RPMI7951 (cell line): ENCODE measurements around a stretch of chr20.

DNA sequence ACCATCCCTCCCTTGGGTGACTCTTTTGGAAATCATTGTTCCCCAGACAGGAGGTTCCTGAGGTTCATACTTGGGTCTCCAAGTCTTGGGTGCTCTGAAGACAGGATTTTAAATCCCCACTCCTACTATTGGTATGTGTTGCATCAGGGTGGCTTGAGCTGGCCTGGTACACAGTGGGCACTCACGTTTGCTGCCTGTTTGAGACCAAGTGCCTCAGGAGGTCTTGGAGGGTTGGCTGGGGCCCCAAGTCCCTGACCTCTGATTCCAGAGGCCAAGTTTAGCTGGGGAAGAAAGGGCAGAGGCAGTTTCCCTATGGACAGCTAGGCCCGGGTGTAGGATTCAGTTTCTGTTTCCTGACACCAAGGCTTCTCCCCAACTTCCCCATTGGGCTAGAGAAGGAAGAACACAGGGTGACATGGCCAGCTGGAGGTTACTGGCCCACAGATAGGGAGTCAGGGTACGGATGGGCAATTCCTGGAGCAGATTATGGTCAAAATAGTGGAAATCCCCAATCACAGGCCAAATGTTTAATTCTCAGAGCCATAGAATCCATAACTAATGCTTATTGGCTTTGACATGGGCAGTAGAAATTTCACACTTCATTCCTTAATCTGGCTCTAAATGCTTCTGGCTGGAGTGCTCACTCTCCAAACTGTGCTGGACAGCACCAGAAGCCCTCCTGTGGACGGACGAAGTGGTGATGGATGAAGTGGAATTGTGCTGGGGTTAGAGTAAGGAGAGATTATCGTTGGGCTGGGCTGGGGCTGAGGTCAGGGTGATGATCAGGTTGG lies 1.1 kb downstream of the SIGLEC1 start:
- RAMPAGE, long total RNA = no peak

- RAMPAGE, long total RNA = no peak
Measured at GRCh38 chr20:3731696-3732073, 800 bp upstream of the HSPA12B start.

GRCh38 chr20:3785766-3785974 lies 870 bp downstream of the CENPB start:
- RAMPAGE, long total RNA = no peak

- RAMPAGE, long total RNA = no peak
Measured at GRCh38 chr20:3916568-3917667, 27.7 kb downstream of the PANK2 start.

GRCh38 chr20:3981195-3981595 lies 34.2 kb downstream of the RNF24 start:
- RAMPAGE, long total RNA = no peak

GRCh38 chr20:4064130-4065114 lies 49.1 kb upstream of the RNF24 start:
- RAMPAGE, long total RNA = no peak

DNA sequence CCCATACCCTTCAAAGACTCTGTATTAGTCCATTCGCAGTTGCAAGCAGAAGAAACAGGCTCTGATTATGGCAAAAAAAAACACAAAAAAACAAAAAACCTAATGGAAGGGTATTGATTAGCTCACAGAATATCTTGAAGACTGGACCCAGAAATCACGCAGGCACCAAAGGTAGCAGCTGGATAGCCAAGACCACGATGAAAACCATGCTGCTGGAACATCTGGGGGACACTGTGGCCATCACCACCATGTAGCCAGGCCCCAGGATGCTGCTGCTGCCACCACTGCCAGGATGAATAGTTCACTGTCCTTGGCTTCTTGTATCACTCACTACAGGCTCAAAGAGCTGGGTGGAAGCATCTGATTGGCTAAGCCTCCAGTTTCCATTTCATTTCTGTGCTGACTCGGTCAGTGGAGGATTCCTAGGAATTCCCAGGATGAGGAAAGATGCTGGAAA lies 58.0 kb upstream of the SMOX start:
- RAMPAGE, long total RNA = no peak

GRCh38 chr20:4153236-4153651 lies 4.6 kb downstream of the SMOX start:
- RAMPAGE, long total RNA = no peak

DNA sequence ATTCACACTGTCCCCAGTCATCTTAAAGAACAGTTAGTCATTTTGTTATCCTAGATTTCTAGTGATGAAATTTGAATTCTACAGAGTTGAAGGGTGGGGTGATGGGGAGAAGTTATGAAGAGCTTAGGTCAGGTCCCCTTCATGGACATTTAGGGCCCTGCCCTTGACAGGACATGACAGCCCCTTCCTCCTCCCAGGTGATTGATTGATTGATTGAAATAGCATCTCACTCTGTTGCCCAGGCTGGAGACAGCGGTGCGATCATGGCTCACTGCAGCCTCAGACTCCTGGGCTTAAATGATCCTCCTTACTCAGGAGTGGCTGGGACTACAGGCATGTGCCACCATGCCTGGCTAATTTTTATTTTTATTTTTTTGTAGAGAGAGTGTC lies 40.7 kb downstream of the SMOX start:
- RAMPAGE, long total RNA = no peak

DNA sequence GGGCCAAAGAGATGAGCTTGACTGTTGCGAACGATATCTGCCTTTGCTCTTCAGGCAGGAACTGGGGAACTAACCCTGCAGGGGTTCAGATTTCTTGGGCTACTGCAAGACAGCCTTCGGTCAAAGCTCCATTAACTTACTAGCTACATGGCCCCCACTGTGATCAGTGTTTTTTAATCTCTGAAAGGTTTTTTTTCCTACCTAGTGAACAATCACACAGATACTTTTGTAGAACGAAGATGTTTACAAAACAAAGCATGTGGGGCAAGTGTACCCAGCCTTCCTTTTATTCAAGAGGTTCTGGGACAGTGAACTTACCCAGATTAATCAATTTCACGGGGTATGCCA lies 48.3 kb downstream of the ADRA1D start:
- RAMPAGE, long total RNA = no peak

DNA sequence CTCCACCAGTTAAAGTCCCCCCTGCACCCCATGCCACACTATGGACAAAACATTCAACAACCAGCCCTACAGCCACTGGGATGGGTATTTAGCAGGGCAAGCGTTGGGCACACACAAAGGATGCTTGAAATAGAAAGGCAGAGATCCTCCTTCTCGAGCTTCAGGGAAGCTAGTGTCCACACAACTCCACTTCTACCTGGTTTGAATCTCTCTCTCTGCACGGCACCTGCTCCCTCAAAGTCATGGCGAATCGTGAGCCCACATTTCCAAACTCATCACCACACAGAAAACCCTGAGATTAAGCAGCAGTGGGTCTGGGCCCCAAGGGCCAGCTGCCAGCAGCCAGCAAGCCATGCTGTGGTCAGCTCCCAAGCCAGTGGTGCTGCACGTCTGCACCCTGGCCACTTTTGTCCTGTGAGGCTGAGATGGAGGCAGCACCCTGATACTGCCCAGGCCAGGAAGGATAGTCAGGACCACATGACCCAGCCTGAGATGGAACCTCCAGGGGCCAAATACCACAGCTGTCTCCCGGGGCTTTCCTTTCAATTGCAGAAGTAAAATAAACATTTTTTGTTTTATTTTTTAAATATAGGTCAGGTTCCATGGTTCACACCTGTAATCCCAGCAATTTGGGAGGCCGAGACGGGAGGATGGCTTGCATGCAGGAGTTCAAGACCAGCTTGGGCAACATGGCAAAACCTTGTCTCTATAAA lies 7.8 kb downstream of the RASSF2 start:
- RAMPAGE, long total RNA = no peak

DNA sequence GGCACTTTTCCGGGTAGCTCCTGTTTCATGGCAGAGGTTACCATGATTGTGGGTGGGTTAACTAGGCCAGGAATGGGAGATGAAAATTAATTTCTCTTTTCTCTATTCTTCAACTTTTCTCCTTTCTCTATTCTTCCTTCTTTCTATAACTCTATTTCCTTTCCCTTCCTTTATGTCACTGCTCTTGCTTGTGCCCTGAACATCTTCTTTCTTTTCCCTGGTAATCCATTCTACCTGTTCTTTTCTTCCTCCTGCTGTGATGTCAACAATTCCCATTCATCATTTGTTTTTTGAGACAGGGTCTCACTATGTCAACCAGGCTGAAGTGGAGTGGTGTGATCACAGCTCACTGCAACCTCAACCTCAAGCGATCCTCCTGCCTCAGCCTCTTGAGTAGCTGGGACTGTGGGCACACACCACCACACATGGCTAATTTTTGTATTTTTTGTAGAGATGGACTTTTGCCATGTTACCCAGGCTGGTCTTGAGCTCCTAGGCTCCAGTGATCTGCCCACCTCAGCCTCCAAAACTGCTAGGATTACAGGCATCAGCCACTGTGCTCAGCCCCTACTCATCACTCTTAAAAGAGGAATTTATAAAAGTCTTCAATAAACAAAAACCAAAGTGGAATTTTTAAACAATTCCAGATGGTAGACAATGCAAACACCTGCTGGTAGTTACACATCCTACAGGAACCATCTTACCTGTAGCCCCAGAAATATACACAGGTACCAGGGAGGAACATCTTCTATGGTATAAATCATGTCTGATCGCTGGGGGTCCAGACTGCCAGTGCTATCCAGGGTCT lies 78.5 kb upstream of the RASSF2 start:
- RAMPAGE, long total RNA = no peak

DNA sequence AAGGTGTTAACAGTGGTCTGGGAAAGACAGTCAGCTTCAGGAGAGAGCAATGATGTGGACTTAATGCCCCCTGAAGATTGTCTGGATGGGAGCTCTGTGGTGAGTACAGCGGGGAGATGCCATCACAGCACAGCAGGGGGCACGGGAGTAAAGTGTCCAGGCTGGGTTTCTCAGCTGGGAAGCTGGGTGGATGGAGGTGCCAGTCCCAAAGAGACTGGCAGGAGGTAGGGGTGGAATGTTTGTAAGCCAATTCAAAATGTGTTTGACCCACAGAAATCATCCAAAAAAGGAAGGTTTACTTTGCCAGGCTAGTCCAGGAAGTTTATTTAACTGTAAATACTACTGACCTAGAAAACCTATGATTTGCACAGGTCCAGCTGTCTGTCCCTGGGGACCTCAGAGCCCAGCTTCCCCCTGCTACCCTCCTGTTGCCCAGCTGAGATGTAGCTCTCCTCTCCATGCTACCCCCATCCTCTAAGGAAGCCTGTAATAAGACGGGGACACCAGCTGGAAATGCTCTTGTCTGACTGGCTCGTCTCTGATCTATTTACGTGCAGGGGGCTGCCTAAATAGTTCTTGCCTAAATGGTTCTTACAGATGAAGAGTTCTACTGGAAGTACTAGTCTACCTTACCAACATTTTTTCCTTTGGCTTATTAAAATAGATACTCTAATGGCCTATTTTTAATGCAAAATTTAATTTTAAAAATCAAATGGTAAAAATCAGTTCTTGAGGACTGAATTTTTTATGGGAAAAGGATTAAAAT lies 83.8 kb downstream of the SLC23A2 start:
- RAMPAGE, long total RNA = no peak

GRCh38 chr20:4922117-4922684 lies 79.1 kb downstream of the SLC23A2 start:
- RAMPAGE, long total RNA = no peak

GRCh38 chr20:4947922-4948445 lies 53.3 kb downstream of the SLC23A2 start:
- RAMPAGE, long total RNA = no peak

DNA sequence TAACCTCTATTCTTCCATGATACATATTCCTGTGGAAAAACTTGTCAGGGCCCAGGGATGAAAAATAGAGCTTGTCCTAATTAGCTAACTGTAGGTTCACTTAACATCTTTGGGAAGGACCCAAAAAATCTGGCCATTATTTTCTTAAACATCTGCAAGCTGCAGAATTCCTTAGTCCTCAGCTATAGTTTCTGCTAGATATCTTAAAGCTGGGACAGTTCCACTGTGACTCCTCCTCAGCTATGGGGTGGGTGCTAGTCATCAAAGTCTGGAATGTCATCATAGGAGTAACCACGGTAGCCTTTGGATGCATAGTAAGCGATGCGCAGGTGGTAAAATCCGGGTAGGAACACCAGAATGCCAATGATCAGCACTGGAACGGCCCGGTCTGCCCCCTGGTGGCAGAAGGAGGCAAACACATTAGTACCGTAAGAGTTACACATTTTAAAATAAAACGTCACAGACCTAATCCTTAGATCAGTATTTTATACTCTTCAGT lies 12.3 kb downstream of the TMEM230 start:
- RAMPAGE, long total RNA = no peak

DNA sequence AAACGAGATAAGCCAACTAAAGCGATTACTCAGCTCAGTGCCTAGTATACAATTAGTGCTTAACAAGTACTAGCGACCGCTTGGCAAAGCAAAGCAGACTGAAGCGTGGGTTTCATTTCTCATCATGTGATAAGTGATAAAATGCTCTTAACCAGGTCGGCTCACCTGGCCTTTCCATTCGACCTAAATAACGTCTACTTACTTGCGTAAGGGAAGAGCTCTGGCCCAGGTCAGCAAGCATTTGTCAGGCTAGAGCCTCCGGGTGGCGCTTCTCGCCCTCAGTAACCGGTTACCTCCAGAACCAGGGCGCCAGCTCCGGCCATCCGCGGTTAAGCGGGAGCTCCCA lies 537 bp upstream of the CDS2 start:
- RAMPAGE, long total RNA = start-site peak on the minus strand centred at position 281 of the sequence, 37 bp wide, 60 and 42 reads in 2 replicates

DNA sequence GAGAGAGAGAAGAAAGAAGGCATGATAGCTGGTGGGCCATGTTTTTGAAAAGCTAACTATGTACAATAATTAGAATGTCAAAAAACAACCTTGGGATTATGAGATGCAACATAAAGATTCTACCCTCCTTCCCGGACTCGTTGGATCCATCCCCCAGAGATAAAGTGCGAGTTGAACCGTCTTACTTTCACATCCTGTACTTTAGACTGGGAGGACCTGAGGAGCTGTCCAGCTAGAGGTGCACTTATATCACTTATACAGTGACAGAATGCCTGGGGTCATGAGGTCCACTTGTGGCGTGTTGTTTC lies 2.0 kb downstream of the CDS2 start:
- RAMPAGE, long total RNA = no peak

DNA sequence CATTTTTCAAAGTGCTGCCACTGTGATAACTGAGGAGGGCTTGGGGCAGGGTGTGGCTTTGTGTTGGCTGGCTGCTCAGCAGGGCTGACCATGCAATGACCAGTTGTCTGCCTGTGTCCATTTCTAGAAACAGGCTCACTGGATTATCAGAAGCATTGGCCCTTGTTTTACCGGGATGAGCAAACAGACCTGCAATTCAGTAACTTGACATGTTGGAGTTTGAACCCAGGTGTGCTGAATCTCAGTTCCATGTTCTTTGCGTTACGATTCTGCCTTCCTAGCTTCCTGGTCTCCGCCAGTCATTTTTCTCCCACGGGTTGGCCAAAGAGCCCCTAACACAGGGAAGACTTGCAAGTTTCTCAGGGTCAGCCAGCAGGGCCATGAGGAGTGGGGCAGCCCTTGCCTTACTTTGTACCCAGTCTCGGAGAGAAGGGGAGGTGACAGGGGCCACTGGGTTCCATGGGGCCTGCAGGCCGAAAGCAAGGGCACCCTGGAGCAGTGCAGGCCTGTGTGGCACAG lies 23.4 kb downstream of the CDS2 start:
- RAMPAGE, long total RNA = no peak

DNA sequence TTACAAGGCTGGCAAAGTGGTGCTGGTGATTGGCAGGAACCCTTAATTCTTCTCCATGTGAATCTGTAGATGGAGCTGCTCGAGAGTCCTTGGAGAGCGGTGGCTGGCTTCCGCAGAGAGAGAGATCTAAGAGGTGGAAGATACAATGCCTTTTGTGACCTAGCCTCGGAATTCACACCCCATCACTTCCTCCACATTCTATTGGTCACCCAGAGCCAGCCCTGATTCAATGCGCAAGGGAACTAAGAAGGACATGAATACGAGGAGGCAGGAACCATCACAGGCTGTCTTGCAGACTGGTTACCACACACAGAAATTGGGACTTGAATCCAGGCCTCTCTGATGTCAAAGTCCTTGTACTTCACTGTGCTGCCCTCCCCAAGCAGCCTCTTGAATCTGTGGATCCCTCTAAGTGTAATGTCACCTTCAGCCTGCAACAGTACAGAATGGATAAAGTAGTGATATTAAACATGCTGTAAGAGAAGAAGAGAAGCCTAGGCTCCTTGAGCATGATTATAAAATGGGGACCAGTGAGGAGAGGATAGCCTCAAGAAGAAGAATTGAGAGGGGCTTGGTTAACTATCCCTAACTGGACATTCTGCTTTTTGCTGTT lies 129.0 kb upstream of the PROKR2 start:
- RAMPAGE, long total RNA = no peak